ENCODE results near the genes GRM5 and CHORDC1.

GRCh38 chr11:87368813-87369363 lies 331.2 kb downstream of the TMEM135 start:
- PRO-cap, result no peak

DNA sequence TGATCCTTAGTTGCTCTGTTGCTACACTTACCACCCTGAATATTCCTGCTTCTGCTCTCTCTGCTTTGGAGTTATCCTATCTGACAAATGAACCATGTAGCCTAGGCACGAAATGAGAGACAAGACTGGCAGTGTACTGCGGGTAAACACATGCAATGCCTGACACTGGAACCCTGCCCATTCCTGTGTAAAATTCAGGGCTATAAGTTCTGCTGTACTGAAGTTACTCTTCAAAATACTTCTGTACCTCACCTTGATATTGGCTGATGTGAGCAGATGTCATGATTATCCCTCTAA lies 289.9 kb downstream of the RAB38 start:
- PRO-cap, result no peak

DNA sequence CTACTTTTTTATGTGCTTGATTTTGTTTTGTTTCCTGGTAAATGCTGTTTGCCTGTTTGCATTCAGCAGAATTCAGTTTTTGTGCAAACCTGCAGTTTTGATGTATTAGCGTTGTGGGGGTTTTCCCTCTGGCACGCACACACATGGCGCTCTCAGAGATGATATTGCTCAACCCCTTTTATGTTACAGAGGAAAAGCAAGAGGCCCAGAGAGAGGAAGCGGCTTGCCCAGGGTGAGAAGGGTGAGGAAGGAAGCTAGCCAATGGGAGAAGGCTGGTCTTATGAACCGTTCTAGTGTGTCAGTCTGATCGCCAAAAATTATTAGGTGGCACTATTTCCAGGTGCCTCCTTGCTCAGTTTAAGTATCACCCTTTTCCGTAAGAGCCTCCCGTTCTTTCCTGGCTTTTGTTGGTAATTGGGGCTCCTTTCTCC lies 785 bp upstream of the CTSC start:
- PRO-cap, result bidirectional peak, plus-strand start at position 221 of the sequence, minus-strand start at position 154 of the sequence

GRCh38 chr11:89065564-89066296 lies at the start of gene GRM5:
GRM5 (minus strand) TSS chr11:89065982.
- PRO-cap, result no peak

DNA sequence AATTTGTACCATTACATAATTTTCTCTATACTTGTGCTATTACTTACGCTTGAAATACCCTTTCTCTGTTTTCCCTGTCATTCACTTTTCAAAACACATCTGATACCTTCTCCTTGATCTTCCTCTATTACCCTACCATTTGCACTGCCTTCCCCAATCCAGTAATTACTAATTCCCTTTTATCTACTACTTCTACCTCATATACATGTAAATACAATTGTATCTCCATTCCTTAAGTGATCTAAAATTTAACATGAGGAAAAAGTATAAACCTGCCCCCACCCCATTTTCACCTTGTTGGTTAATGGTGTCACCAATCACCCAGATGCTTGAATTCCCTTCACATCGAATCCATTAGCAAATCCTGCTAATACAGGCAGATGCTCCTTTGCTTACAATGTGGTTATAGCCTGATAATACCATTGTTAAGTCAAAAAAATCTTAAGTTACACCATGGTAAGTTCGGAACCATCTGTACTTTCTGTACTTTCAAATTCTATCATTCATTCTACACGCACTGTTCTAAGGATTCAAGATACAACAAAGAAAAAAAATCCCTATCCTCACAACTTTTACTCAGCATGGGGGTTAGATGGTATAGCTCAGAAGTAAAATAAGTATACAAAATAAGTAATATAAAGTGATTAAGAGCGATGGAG lies 13.8 kb downstream of the CHORDC1 start:
- PRO-cap, result no peak

DNA sequence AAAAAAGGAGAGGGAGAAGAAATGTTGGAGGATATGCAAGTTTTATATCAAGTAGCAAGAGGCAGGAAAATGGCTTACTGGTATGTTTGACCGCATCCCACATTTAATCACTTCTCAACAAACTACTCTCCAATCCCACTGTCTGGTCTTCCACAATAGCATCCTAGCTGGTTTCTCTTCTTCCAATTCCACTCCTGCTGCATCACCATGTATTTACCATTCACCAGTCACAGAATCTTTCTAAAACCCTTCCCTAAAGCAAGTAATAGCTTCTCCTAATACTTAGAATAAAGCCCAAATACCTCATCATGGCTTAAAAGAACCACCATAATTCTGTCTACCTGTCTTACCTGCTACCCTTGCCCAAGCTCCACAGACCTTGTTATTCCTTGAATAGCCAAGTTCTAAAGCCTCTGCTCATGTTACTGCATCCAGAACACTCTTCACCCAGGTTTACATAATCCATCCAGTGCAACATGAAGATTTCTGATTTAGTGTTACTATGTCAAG lies 13.2 kb downstream of the CHORDC1 start:
- PRO-cap, result no peak

GRCh38 chr11:90222970-90223596 lies at the start of gene CHORDC1:
CHORDC1 (minus strand) TSS chr11:90223049.
- PRO-cap, result bidirectional peak, plus-strand start at chr11:90223231, minus-strand start at chr11:90223049

- PRO-cap, result no peak
Measured at GRCh38 chr11:90239879-90240784, 17.3 kb upstream of the CHORDC1 start.

GRCh38 chr11:92085217-92085624 lies 139.4 kb upstream of the FAT3 start:
- PRO-cap, result no peak

- PRO-cap, result no peak
Measured at GRCh38 chr11:93033867-93034637, 64.6 kb downstream of the MTNR1B start.

GRCh38 chr11:93486961-93487550 lies 56.1 kb downstream of the SMCO4 start:
- PRO-cap, result no peak

- PRO-cap, result no peak
Measured at GRCh38 chr11:93528117-93528576, 15.0 kb downstream of the SMCO4 start.

GRCh38 chr11:93727763-93728733 lies 13.2 kb downstream of the TAF1D start:
- PRO-cap, result no peak

DNA sequence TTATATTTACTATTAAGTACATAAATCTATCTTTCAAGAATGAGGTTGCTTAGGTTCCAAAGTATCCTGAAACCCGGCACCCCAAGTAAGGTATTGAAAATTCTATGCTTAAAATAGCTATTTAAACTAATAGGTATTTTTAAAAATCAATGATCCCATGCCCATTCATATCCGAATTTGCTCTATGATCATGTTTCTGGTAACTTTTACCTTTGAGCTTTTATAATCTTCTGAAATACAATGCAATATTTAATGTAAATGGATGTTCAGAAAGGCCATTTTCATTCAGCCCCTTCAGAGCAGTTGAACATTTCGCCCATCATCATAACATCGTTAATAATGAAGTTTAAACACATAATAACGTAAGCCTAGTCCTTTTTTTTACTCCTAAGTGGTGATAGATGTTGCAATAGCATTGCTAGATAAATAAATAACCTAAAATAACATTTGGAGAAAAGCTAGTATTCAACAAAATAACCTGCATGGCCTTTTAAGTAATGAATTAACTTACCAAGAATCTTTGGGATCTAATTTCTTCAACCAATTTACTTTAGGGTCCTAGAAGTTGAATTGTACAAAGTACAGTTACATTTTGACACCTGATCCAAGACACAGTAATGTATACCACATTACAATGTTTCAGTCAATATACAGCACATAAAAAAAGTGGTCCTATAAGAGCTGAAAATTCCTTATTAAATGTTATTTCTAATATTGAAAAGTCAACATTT lies 9.9 kb downstream of the TAF1D start:
- PRO-cap, result no peak

GRCh38 chr11:93744661-93745868 lies 3.6 kb downstream of the C11orf54 start:
- PRO-cap, result no peak

DNA sequence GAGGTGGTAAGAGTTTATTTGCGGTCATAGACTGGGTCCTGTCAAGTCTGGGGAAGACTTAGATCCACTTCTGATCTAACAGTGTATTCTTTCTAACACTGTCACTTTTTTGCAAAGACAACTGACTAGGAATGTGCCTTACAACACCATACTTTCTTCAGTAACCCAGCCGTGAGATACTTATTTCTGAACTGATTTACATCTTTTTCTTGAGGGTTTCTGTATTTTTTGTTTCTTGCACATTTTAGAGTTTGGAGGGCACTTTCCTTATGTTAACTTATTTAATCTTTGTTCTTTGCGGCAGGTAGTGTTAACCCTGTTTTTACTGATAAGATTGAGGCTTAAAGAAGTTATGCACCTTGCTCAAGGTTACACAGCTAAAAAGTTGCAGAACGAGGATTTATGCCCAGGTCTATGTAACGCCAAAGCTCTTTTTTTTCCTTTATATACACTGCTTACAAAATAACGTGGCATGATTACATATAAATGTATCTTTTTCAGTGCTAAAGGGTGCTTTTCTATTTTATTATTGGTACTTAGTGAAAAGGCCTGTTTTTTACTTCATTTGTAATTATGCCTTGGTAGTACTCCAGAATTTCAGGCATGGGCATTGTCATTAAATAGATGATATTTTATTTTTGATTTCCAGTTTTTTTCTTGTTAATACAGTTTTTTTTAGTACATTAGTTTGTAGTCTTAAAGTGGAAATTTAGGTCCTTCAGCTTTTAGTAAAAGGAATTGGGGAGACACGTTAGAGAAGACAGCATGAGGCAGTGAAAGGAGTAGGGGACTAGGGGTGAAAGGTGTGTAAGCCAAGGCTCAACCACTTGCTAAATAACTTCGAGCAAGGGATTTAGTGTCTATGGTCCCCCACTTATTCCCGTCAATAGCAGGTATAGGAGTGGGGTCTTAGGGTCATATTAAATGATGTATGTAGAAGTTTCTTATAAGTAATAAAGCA lies 14.0 kb downstream of the MED17 start:
- PRO-cap, result no peak

- PRO-cap, result bidirectional peak, plus-strand start at chr11:94128436, minus-strand start at chr11:94128546
Measured at GRCh38 chr11:94128160-94128664, 429 bp upstream of the PANX1 start.

GRCh38 chr11:94400911-94401213 lies 357 bp downstream of the GPR83 start:
- PRO-cap, result no peak

DNA sequence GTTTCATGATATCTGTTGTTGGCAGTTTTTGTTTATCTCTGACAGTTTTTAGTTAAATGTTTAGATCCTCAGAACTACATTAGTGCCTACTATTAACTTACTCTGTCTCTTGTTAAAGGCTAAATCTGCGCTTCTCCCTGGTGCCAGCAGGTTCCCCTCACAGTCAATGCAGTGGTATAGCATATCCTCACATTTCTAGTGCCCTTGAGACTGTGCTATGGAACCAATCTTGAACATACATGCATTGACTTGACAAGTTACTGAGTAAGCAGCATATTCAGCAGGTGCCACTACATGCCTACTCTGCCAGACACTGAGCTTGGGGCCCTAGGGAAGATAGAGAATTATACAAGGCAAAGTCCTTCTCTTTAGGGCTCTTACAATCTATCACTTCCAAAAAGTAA lies 3.1 kb downstream of the FUT4 start:
- PRO-cap, result no peak

GRCh38 chr11:94657236-94657656 lies 90.1 kb downstream of the PIWIL4 start:
- PRO-cap, result no peak